ENCODE data around the gene CFL2.

DNA sequence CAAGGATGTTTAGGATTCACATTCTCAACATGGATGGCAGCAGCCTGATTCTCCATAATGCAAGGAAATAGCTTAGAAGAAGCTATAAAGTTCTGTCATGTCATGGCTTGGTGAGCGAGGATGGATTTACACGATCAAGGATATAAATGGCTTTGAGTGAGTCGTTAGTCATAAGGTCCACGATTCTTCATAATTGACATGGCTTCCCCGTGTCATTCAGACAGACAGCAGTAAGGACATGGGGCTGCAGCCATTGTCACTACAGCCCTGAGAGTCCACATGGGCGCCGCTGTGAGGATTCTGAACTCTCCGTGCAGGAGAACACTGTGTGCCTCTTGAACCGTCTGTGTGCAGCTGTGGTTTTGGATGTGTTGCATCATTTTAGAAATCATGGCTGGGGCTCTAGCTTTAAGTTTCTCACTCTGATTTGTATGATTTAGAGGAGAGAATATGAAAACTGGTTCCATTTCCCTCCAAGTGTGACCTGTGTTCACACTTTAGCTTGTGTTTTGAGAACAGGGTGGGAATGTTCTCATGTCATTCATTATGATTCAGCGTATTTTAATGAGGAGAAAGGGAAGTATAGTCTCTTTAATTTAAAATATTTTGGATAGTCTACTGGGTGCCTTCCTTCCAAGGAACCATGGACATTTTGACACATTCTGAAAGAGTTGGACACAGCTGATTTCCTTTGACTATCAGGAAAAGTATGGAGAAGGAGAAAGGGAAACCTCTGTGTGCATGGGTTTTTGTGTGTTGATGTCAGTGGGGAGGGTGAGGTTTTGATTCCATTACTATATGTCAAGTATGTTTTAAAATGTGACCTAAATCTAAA is 47.3 kb downstream of the NPAS3 start:
- PRO-cap = no peak

GRCh38 chr14:33327677-33327967 is 388.9 kb downstream of the NPAS3 start:
- PRO-cap = no peak

- PRO-cap = no peak
Observed at GRCh38 chr14:33564601-33565347, 386.1 kb downstream of the EGLN3 start.

DNA sequence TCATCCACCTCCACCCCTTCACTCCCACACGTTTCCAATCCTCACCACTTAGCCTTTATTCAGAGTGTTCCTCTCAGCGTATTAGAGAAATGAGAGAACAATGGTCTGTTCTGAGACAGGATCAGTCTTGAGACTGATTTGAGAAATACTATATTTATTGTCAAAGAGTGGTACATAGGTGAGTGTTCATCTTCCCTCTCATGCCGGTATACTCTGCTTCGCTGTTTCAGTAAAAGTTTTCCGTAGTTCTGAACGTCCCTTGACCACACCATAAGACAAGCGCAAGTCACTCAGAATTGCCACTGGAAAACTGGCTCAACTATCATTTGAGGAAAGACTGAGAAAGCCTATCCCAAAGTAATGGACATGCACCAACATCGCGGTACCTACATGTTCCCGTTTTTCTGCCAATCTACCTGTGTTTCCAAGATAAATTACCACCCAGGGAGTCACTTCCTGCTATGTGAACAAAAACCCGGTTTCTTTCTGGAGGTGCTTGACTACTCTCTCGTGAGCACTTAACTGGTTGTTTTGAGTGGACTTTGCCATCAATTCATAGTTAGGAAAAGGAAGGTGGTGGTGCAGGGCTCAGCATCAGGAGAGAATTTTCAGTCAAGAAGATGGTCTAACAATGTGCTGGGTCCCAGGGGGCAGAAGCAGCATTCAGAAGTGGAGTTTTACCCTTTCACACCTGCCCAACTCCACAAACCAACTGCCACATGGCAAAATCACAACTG is 1.5 kb downstream of the EGLN3 start:
- PRO-cap = no peak

- PRO-cap = no peak
Observed at GRCh38 chr14:34020077-34020495, 69.2 kb upstream of the EGLN3 start.

DNA sequence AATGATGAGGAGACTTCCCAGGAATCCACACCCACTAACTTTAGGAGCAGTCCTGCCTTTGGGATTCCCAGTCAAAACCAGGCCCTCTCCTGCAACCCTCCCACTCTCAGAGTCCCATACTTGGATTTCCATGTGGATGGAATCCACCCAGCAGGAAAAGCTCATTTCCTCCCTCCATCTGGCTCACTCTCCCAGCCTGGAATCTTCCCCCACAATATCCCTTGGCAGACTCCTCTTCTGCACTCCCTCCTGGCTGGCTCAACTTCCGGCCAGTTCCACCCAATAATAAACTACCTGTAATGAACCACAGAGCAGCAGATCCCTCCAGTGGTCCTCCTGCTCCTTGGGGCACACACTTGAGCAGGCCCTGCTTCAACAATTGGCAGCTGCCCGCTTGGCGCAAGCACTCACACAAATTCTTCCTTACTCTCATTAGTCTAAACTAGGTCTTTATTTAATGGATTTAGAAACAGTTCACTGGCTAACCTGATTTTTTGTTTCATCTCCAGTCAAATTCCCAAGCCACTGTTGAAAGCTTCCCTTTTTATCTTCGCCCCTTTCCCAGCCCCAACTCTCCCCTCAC is 102.9 kb upstream of the EGLN3 start:
- PRO-cap = no peak

DNA sequence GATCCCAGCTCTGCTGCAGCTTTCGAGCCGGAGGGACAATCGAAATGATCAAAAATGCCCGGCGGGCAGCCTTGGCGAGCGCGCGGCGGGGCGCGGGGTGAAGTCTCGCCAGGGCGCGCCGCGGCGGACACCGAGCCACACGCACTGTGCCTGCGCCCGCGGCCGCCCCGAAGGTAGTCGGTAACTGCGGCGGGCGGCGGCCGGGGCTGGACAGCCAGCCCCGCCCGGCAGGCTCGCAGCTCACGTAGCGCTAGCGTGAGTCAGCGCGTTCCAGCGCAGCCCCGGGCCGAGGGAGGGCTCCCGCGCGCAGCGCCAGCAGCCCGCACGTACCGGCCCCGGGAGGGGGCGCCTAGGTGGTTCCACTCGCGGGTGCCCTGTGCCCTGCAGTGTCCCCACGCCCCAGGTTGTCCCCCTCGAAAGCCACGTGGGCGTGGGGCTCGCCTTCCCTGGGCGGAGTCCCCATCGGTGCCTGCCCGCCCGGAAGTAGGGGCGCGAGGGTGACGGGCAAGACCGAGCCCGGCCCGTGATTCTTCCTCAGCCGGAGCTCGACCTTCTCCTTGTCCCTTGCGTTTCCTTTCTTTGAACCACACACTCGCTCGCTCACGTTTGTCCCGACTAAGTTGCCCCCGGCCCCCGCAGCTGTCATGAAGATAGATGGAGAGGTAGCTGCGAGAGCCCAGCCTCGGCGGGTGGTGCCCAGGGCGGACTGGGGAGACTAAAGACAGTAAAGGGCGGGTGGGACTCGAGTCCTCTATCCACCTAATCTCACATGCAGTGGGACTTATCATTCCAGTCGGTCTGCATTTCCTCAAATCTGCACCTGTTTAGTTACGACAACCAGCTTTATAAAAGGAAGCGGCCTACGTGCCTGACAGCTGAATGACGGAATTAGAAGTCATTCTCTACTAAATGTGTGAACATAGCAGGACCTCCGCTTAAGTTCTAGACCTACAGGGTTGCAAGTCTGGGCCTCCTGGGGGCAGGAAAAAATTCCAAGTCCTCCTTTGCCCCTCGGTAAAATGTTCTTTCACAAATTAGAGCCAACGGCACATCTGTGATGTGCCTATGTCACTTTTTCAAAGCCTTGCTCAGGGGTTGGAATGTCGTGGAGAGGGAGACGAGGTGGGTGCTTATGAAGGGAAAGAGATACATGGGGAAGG is 109.6 kb upstream of the EGLN3 start:
- PRO-cap = bidirectional peak, plus-strand start at position 268 of the sequence, minus-strand start at position 179 of the sequence

- PRO-cap = no peak
Observed at GRCh38 chr14:34099648-34100028, 148.8 kb upstream of the EGLN3 start.

DNA sequence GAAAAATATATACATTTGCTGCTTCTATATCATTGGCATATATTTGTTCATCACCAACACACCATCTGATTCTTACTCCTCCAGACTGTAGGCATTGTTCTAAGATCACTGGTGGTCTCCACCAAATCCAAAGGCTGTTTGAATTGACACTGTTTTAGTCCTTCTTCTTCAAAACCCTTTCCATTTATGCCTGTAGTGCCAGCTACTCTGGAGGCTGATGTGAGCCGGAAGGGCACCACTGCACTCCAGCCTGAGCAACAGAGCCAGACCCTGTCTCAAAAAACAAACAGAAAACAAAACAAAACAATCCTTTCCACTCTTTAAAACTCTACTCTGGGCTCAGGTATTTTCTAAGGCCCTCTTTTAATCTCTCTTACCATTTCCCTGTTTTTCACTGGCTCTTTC is 25.1 kb downstream of the SPTSSA start:
- PRO-cap = no peak

DNA sequence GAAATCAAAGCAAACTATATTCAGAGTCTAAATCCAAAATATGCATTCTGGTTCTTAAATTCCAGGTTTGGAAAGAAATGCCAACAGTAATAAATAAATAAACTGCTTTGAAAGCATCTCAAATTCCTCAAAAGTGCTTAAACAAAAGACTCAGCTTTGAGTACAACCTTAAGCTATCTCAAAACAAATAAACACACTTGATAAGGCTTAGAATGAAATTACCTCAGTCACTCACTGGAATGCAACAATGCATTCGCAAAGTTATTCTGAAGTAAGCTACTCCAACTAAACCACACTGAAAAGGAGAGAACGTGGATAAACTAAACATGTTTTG is 1.3 kb downstream of the SPTSSA start:
- PRO-cap = no peak

DNA sequence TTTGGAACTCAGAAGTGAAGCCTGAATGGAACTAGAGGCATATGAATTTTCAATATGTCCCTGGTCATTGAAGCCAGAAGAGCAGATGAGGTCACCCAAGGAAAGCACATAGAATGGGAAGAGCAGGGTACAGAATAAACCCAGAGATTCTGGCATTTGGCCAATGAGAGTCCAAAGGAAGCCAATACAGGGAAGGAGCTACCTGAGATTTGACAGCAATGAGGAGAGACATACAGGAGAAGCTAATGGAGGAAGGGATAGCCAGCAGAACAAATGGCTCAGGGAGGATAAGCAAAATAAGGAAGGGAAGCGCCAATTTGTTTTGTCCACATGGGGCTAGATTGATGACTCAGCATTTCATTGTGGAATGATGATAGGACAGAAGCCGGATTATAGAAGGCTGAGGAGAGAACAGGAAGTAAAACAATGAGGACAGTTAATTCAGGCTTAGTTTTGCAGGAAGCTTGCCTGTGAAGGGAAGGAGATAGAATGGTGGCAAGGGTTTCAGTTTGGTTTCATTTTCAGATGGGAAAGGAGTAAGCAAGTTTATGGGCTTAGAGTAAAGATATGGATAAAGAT is 3.1 kb upstream of the SPTSSA start:
- PRO-cap = no peak

GRCh38 chr14:34496491-34497353 is 34.7 kb upstream of the SPTSSA start:
- PRO-cap = no peak

- PRO-cap = no peak
Observed at GRCh38 chr14:34546166-34546590, 6.7 kb upstream of the EAPP start.

DNA sequence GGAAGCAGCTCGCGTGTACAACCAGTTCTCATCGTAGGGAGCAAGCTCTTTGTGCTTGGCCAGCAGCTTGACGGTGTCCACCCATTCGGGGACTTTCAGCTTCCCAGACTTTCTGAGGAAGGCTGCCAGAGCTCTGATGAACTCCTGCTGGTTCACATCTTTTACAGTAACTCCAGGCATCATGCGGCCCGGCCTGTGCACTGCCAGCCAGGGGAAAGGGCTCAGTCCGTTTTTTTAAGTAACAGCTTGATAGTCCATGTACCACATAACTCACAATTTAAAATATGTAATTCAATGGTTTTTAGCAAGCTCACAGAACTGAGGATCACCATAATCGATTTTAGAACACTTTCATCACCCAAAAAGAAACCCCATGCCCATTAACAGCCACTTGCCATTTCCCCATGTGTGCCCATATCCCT is 29.5 kb upstream of the EAPP start:
- PRO-cap = no peak

- PRO-cap = no peak
Observed at GRCh38 chr14:34597382-34597774, 32.6 kb downstream of the SNX6 start.

DNA sequence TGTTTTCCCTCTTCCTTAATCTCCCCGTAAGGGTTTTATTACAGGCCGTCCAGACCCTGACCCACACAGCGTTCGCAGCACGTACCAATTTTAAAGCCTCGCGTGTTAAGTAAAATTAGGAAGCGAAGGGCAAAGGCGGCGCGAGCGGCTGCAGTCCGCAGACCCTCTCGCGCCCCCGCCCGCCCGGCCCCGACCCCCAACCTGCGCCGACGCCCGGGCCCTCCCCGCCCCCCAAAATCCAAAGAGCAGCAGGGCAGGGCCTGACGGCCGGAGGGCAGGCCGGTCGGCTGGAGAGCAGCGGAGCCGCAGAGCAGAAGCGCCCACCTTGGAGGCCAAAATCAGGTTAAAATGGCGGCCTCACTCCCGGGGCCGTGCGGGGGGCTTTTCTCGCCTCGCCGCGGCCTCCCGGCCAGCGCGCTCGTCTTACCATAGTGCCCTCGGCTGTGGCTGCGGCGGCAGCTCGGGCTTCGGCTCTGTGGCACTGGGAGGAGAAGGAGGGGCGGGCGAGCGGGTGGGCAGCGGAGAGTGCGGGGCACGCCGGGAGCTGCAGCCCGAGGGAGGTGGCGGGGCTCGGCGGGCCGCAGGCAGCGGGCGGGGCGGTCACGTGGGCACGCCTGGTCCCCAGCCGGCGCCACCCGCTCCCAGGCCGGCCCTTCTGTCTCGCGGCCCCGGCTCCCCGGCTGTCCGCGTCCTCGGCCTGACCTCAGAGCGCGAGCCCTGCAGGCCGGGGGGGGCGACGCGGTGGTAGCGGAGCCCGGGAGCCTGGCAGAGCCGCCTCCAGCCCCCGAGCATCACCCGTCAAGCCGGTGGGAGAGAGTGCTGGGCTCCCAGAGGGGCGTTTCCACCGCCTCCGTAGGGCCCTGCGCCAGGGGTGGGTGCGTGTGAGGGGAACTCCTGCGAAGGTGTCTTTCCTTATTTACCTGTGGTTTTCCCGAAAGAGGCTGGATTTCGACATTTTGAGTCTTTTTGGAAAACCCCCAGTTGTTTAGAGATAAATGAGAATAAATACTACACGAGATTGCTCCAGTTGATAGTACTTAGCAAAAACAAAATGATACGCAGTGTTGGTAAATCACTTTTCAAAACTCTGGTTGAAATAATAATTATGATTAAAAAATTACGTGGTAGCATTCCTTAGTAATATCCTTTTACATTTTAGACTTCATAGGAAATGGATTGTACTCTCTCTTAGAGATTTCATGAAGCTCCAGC is at the start of gene CFL2:
CFL2 (minus strand) TSS at position 483 of the 1,212 bp plus-strand sequence.
- PRO-cap = bidirectional peak, plus-strand start at position 652 of the sequence, minus-strand start at position 483 of the sequence; unidirectional peak, minus-strand start at position 801 of the sequence

- PRO-cap = no peak
Observed at GRCh38 chr14:35121024-35121461, 747 bp downstream of the PPP2R3C start.

DNA sequence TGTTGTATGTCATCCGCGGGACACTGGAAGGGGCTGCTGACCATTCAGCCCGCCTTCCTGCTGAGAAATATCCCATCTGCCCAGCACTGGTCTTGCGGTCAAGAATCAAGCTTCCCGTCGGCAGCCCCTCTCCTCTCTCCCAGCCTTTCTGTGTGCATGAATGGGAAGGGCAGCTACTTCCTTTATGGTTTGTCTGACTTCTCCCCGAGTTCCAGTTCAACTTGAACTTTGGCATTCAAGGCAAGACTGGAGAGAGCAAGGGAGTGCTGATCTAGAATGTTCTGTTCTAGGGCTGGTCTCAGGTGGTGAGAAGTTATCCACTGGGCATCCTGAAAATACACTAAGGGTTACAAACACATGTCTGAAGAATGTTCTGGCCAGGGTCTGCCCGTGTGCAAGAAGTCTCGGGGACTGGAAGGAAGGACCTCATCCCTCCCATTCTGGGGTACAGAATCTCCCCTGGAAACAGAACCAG is 51.6 kb downstream of the PSMA6 start:
- PRO-cap = no peak

DNA sequence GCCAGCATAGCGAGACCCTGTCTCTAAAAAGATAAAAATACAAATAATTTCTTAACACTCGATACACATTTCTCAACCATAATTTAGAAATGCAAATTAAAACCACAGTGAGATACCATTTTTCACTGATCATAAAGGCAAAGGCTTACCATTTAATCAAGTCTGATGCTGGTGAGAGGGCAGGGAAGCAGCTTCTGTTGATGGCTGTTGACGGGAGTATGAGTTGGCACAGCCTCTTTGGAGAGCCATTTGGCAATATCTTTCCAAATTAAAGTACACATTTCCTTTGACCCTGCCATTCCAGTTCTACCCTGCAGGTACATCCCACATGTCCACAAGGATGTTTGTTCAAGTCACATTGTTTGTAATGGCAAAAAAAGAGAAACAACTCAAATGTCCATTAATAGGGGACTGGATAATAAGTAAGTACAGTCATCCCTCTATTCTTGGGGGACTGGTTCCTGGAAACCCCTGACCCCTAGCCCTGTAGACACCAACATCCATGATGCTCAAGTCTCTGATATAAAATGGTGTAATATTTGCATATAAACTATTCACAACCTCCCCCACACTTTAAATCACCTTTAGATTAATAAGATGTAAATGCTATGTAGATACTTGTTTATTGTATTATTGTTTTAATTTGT is 50.7 kb downstream of the NFKBIA start:
- PRO-cap = no peak

- PRO-cap = no peak
Observed at GRCh38 chr14:35356560-35356935, 48.0 kb downstream of the NFKBIA start.